LUHMES (cell line): Measurements from ENCODE around the gene CLDN16.

DNA sequence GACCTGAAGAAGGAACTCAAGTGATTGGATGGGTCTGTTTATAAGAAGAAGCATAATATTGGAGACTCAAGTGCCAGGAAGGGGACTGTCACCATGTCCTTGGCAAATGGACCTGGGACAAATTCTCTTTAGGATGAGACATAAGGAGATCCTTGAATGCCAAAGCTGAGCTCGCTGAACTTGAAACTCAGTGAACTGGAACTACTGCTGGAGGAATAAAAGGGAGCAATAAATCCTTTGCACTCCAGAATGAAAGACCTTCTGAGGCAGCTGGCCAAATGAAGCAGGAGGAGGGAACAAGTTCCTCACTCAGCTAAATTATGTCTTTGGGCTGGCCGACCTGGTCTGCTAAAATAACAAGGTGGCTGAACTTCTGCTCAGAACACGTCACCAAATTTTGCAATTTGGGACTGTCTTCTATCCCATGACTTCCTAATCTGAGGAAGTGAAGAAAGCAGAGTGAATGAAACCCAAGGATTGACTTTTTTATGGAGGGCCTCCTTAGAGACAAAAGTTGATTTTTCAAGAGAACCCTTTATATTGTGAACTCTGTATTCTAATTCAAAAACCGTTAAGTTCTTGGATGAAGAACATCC, 314.7 kb downstream of the LPP start:
- PRO-cap, result no peak

DNA sequence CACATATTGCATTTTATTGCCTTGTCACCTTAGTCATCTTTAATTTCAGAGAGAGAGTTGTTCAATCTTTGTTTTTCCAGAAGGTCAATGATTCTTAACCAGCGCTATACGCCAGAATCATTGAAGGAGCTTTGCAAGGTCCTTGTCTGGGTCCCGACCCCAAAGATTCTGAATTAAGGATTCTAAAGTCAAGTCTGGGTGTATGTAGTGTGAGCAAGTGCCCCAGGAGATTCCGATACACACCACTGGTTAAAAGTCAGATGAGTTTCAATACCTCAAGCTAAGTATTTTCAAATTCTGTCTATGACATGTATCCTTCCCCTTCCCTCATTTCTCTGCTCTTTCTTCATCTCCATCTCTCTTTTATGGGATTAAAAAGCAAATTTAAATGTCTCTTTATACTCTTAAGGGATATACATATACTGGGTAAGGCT, 319.4 kb downstream of the LPP start:
- PRO-cap, result no peak

GRCh38 chr3:188507374-188507778, 353.4 kb downstream of the LPP start:
- PRO-cap, result no peak

DNA sequence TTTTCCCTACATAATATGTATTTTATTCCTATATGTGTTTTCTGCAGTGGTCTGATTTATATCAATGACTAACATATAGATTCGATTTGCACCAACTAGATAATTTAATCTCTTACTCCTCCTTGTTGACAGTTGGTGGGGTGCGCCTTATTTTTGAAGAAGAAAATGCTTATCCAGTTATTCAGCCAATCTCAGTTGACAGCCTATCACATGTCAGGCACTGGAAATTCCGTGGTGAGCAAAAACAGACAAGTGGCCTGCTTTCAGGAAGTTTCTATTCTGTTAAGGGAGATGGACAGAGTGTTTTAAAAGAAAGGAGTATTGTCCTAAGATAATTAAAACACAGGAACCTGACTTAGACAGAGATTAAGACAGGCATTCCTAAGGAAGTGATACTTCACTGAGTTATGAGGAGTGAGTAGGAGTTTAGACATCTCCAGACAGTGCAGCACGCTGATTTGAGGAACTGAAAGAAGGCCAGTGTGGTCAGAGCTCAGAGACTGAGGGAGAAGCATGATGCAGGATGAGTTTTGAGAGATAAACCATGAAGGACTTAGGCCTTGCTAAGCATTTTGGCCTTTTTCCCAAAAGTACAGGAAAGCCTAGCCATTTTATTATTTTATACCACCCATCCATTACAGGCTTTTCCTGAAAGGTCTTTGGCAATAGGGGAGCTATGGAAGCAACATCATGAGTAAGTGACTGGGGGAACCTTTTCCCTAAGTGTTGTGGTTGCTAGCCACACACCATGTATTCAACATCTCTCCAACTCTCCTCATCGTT, 375.8 kb upstream of the TPRG1 start:
- PRO-cap, result no peak

DNA sequence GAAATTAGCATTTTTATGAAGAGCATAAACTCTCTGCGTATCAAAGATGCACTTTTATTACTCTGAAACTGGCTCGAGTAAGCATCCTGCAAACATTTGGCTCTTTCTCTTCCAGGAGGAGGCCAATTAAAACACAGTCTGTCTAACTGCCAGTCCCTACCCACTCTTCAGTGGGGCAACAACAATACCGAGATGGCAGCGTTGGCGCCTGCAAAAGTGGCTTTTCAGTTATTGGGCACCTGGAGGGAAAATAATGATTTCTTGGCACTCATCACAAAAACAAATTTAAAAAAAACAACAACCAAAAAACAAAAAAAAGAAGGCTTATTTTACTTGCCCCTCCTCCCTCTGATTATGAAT, 192.4 kb upstream of the TPRG1 start:
- PRO-cap, result no peak

DNA sequence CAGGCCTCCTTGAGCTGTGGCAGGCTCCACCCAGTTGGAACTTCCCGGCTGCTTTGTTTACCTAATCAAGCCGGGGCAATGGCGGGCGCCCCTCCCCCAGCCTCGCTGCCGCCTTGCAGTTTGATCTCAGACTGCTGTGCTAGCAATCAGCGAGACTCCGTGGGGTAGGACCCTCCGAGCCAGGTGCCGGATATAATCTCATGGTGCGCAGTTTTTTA, 149.1 kb upstream of the TPRG1 start:
- PRO-cap, result no peak

DNA sequence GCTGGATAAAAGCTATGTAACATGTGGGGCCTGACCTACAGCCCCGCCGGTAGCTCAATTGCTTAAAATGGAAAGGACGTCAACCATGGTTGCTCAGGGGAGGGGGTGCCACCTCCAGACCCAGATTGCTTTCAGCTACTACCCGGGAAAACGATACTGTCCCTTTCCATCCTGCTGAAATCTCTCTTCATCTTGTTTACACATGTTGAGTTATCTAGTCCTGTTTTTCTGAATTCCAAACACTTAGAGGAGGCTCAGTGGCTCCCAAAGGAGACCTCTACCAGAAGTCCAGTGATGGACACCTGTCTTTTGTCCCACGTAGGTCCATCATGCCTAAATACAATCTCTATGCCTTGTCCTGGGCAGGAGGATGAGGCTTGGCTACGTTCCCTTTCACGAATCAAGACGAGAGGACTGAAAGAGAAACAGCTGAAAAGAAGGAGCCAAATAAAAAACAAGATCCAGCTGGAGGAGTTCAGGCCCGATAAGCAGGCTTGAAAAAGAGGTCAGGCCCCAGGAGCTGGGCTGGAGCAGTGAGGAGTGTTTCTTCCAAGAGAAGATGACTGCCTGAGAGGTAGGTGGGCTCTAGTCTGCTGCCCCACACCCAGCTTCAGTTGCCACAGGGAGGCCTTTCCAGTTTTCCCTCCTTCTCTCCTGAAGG, 72.0 kb upstream of the TPRG1 start:
- PRO-cap, result no peak

DNA sequence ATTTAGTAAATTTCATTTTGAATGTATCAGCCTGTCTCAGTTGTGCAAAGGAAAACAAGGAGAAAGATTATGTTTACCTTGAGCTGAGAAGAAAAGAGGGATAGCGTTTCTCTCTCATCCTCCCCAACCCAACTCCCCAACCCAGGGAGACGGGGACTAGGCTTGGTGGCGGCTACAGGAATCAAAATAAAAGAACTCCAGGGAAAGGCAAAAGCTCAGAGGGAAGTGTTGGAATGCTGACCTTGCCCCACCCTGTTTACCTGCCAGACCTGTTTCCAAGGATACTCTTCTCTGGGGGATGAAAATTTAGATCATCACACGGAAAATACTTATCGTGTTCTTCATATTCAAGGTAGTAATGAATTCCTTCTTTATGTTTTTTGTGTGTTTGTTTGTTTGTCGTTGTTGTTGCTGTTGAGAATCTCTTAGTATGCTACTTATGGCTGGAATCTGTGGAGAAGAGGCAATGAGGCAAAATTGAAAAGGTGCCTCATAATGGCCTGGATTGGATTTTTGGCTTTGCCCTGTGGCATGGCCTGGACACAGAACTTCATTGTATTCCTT, 11.2 kb upstream of the TPRG1 start:
- PRO-cap, result no peak

GRCh38 chr3:189166867-189167548, 4.8 kb upstream of the TPRG1 start:
- PRO-cap, result no peak

GRCh38 chr3:189269379-189269860, 97.6 kb downstream of the TPRG1 start:
- PRO-cap, result no peak

- PRO-cap, result no peak
These were observed 176.1 kb downstream of the P3H2 start for GRCh38 chr3:189944322-189945223.

DNA sequence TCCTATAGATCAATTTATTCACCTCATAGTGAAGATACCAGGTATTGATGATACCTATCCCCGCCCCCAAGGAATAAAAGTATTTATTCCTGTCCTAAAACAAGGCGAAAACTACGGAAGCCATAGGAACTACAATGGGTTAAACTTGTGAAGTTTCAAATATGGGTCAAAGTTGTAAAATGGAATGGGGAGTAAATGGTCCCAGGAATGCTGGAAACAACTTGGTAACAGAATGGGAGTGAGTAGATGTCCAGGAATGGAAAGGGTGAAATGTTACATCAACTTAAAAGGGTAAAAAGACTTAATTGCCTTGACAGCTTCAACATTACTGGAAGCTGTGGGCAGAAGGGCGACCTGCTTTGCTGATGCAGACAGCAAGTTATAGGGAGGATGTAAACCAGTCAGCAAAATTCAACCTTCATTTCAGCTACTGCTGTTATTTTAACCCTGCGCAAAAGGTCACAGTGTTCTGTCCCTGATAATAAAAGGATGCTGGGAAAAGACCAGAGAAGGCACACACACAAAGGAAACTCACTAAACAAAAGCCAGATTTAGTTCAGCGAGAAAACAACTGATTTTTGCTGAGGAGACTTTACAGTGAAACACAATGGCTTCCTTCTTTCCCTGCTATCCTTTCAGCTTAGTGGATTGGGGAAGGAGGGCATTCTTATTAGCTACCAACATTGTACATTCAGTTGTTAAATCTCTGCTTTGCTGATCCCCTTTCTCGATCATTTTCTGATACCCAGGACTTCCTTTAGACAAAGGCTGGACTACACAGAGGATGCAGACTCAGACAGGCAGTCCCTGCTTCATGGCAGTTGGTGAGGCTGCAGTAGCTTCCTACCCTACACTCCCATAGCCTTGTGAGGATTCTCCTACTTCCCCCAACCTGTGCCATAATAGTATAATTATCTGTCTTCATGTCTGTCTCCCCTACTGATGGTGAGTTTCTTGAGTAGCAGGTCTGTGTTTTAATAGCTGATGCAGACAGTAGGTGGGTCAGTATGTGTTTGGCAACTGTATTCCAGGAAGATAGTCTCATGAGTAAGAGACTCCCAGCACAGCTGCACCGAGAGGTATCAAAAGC, 62.0 kb downstream of the P3H2 start:
- PRO-cap, result no peak

DNA sequence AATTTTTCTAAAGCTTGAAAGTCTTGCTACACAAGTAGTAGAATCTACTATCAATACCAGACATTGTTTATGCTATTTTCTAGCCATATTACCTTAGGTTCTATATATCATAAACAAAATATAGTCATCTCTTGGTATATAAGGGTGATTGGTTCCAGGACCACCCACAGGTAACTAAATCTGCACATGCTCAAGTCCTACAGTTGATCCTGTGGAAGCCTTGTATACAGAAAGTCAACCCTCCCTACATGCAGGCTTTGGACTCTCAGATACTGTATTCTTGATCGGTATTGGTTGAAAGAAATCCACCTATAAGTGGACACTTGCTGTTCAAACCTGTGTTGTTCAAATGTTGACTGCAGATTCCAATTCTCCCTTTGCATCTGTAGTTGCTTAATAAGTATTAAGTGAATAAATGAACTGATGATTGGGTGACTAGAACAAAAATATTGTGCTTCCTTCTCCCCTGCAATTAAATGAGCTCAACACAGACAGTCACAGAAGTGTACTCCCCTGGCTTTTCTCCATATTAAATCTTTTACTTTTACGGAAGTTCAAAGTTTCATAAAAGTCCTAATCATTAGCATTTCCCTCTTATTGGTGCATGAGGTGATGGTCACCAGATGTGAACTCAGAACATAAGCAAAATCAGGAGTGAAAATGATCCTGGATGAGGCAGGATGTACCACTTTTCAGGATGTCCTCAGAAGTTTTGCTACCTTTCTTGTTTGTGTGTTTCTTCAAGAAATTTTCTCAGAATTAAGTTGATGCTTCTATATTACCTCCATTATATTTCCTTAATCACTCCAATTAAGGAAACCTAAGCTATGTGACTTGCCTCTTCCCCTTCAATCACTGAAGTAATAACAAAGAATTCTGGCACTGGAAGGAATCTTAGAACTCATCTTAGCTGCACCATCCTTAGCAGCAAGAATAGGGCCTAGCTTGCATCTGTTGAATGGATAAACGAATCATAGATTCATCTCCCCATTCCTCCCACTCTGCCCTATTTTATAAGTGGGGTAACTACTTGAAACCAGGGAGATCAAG, 4.4 kb downstream of the CLDN1 start:
- PRO-cap, result no peak

DNA sequence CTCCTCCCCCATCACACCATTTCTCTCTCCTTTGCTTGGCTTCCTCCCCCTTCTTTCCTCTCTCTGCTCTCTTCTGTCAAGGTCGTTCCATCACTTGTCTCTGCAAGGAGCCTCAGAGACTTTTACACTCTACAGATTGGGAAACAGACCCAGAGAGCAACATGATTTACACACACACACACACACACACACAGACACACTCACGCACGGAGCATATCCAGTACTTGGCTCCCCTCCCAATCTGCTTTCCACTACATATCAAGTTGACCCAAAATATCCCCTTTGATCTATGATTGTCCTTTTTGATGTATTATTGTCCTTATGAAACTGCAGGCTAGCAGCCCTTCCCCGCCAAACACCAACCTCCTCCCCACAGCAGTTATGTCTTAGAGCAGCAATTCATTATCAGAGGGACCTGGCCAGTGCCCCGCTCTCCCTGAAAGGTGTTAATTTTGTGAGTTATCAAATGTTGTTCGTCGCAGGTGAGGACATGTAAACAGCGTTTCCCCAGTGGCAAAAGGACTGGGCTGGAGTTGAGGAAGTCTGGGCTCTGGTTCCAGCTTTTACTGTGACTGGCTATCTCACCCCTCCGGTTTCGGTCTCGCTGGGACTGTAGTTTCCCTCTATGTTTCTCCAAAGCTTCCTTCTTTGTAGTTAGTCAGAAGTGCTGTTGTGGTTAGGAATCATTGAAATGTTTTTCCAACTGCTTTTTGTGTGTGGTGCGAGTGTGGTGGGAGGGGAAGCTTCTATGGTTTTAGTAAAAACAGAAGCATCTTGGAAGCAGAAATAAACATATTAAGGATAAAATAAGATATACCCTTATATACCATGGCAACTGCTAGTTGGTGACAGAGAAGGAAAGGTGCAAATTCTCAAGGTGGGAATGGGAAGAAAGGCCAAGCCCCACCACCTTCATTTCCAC, 851 bp upstream of the CLDN1 start:
- PRO-cap, result no peak

- PRO-cap, result no peak
These were observed at the start of gene CLDN16 for GRCh38 chr3:190387793-190388176. TSS of gene CLDN16 (plus strand) at chr3:190388163.

DNA sequence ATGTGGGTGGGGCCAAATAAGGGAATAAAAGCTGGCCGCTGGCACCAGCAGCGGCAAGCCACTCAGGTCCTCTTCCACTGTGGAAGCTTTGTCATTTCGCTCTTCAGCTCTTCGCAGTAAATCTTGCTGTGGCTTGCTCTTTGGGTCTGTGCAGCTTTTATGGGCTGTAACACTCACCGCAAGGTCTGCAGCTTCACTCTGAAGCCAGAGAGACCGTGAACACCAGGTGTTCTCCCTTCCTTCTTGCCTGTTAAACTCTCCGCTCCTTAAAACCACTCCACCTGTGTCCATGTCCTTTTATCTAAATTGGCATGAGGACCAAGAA, 164.2 kb downstream of the IL1RAP start:
- PRO-cap, result no peak

- PRO-cap, result no peak
These were observed 67.1 kb downstream of the MB21D2 start for GRCh38 chr3:192850243-192851192.

DNA sequence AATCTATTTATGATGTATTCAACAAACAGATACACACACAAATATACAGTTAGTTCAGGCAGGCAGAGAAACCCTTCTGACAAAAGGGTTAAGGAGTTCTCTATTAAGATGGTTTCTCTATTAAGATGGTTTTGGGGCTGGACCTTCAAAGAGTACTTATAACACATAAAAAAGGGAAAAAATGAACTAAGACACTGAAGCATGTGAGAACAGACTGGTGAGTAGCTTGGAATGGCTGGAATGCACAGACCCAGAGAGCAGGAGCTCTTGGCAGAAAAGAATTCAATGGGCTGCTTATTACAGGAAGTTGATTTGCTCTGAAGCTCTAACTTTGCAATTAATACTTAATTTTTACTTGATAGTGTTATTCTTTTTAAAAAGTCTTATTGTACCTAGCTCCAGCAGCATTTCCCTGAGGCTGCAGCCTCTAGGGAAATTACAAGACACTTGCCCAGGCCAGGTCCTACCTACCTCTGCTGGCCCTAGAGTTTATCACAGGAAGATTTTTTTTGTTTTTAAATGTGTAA, 28.5 kb downstream of the MB21D2 start:
- PRO-cap, result no peak

- PRO-cap, result no peak
These were observed 254.4 kb downstream of the OPA1 start for GRCh38 chr3:193847264-193848003.

- PRO-cap, result no peak
These were observed 225.1 kb upstream of the HES1 start for GRCh38 chr3:193910652-193911447.